Aortic smooth muscle cell (primary cell): ENCODE results near the gene TBX20.

GRCh38 chr7:32958670-32959140 is 1.5 kb downstream of the FKBP9 start:
- RRBS, result no CpG with 5 or more reads among the region's 14 CpGs

- RRBS, result no CpG with 5 or more reads among the region's 3 CpGs
Observed at GRCh38 chr7:33044283-33044754, 18.3 kb downstream of the NT5C3A start.

DNA sequence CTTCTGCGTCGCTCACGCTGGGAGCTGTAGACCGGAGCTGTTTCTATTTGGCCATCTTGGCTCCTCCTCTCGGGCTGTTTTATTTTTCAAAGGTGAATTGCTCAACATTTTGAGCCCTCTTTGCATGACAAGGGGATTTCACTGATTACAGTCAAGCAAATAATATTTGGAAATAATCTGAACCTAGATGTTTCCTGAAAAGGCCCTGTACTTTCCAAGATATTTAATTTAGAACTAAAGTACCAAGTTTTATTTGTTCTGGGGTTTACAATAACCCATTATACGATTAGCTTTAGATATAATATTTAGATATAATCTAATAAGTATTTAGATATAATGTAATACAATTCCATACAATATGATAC is 377.7 kb upstream of the BMPER start:
- RRBS, result no CpG with 5 or more reads among the region's 6 CpGs

DNA sequence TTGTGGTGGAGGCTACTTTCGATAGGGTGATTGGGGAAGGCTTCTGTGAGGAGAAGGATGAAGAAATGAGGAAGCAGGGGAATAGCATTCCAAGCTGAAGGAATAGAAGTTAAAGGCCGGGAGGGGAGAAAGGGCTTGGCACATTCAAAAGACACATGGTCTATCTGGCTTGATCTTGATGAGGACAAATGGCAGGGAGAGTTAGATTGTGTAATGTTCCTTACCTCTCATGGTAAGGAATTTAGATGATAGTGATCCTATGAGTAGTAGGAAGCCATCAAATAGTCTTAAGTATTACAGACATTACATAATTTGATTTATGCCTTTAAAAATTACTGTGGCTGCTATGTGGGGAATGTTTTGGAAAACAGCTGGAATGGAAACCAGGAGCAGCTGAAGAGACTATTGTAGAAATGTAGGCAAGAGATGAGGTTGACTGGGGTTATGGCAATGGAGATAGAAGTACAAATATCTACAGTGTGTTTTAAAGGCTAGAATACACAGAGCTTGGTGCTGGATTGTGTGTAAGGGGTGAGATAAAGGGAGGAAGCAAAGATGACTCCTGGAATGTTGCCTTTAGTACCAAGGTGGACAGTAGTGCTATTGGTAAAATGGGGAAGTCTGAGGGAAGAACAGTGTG is 351.3 kb upstream of the BMPER start:
- RRBS, result no CpG with 5 or more reads among the region's 2 CpGs

- RRBS, result no CpG with 5 or more reads among the region's 7 CpGs
Observed at GRCh38 chr7:33761339-33762004, 143.9 kb upstream of the BMPER start.

DNA sequence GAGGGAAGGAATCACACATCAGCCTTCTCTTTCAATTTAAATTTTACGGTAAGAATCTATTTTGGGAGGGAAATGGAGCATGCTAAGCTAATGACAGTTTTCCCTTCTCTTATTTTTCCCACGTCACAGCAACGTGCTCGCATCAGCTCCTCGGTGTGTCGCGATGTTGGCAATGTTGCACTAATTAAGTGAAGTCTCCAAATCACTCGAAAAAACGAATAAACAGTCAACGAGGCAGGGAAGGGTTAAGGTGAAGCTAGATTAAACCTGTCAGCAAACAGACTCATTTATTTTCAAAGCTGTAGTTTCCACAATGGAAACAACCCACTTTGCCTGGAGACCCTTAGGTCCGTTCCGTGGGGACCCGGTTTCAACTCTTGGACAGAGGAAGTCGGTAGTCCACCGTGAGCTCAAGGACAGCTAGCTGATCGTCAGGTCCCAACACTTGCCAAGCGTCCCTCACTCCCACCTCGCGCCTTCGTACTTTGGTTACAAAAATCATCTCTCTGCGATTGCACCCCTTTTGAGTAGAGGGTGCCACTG is 1.6 kb upstream of the BMPER start:
- RRBS, result no CpG with 5 or more reads among the region's 21 CpGs

- RRBS, result no CpG with 5 or more reads among the region's 1 CpG
Observed at GRCh38 chr7:34757917-34758640, 100.1 kb downstream of the NPSR1 start.

- RRBS, result 2% methylated on average over 41 of the region's 87 CpGs
Observed at GRCh38 chr7:35253483-35254408, at the start of gene TBX20. Gene TBX20, minus strand, starts transcription at chr7:35254100.

DNA sequence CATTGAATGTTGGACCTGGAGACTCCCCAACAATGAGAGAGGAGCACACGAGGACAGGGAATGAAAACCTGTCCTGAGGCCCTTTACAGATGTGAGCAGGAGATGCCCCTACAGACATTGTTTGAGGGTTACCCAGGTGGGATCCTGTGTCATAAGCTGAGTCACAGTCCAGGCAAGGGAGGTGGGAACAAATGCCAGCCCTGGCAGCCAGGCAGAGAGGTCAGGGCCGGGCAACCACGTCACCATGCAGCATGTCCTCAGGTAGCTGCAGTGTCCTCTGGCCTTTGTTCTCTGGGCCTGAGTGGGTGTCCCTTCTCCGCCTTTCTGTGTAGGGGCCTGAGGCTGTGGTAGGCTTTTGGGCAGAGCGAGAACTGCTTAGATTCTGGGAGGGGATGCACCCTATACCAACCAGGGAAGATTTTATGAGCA is 147.5 kb upstream of the TBX20 start:
- RRBS, result no CpG with 5 or more reads among the region's 5 CpGs

GRCh38 chr7:35536090-35536952 is 158.6 kb downstream of the HERPUD2 start:
- RRBS, result no CpG with 5 or more reads among the region's 13 CpGs

GRCh38 chr7:35624710-35625232 is 70.2 kb downstream of the HERPUD2 start:
- RRBS, result no CpG with 5 or more reads among the region's 5 CpGs

DNA sequence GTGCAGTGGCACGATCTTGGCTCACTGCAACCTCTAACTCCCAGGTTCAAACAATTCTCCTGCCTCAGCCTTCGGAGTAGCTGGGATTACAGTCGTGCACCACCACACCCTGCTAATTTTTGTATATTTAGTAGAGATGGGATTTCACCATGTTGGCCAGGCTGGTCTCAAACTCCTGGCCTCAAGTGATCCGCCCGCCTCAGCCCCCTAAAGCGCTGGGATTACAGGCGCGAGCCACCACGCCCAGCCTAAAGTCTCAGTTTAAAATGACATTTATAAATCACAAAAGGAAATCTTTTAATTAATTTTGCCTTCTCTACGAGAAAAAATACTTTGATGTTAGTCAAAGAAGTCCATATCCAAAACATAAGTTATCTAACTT is 16.6 kb downstream of the HERPUD2 start:
- RRBS, result no CpG with 5 or more reads among the region's 10 CpGs

- RRBS, result no CpG with 5 or more reads among the region's 42 CpGs
Observed at GRCh38 chr7:35799700-35800774, 820 bp upstream of the SEPTIN7 start.

DNA sequence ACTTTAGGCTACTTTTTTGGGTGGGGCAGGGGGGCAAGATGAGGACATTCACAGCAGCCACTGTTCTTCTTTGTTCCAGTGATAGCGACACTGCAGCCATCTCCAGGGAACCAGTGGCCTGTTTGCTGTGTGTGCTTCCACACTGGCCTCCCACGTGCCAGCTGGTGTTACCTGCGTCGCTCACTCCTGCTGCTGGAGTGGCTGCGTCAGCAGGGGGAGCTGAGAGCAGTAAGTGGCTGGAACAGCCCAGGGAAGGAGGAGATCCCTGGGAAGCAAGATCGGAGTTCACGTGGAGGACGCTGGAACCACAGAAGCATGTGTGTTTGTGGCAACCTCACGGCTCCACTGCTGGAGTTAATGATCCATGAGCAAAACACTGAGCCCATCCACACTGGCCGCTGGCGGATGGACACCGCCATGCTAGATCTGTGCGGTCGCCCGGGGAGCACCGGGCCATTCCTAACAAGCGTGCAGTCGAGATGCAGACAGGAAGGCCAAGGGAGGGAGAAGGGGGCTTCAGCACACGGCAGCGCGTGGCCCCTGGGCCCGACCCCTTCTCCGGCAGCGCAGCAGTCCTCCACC is 68.6 kb upstream of the EEPD1 start:
- RRBS, result 52% methylated on average over 7 of the region's 24 CpGs

DNA sequence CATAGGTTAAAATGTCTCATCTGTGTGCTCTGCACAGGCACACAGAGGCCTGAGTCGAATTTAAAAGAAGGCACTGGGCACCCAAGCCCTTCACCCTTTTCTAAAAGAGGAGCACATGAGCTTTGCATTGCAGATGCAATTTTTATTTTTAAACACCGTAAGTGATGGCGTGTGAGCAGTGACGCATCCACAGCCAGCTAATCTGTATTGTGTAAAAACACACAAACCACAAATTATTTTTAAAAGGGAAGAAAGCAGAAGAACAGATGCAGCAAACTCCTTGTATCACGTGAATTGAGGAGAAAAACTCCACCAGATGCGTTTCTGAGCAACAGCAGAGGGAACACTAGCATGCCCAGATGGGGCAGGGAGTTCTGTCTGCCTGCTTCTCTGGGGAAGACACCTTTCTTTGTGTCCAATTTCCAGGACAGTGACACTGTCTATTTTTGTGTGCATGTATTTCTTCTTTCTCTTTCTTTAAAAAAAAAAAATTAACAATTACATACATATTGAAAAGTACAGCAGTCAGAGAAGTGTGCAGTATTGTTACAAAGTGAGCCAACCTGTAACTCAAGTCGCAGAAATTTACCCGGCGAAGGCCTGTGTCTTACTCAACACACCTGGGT is 39.1 kb downstream of the EEPD1 start:
- RRBS, result no CpG with 5 or more reads among the region's 9 CpGs

DNA sequence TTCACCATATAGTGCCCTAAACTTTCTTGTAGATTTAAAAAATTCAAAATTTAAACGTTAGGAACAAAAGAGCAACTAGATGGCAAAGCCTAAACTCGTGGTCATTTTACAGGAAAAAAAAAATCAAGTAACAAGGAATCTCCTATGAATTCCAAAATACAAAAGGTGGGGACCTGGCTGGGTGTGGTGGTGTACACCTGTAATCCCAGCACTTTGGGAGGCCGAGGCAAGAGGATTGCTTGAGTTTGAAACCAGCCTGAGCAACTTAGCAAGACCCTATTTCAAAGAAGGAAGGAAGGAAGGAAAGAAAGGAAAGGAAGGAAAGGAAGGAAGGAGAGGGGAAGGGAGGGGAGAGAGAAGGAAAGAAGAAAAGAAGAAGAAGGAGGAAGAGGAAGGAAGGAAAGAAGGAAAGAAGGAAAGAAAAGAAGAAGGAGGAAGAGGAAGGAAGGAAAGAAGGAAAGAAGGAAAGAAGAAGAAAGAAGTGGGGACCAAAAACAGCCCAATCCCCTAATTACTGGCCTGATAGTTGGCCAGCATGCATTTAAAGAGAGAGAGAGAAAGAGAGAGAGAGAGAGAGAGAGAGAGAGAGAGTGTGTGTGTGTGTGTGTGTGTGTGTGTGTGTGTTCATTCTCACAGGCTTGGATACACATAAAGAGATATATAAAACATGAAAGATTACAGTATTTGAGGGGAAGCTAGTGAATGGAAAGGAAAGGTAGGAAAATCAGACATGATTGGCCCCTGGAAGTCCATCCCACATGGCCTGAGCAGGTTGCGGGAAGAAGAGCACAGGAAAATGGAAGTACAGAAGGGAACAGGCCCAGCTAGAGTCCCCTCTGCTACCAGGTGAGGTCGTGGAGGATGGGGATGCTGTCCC is 66.4 kb downstream of the EEPD1 start:
- RRBS, result no CpG with 5 or more reads among the region's 5 CpGs

DNA sequence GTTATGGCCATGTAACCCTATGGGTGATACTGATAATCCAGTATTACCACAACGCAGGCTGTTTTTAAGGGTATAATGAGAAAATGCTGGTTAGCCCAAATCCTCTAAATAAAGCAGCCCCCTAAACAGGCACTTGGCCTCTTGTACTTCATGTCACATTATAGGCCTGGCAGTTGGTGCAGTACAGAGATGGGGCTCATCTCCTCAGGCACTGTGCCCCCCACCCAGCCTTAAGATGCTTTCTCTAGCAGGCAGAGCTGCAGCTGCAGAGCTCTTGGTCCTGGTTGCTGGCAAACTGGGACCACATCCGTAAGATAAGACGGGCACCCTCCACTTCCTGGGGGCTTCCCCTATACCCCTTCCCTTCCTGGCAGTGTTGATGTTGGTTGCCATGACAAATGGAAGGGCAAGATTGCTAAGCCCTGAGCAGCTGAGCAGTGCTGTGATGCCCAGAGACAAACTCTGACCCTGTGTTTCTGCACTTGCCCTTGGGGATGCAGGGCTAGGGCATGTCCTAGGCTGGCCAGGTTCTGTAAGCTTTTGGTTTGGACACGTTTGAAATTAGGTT is 80.9 kb downstream of the MATCAP2 start:
- RRBS, result no CpG with 5 or more reads among the region's 4 CpGs

DNA sequence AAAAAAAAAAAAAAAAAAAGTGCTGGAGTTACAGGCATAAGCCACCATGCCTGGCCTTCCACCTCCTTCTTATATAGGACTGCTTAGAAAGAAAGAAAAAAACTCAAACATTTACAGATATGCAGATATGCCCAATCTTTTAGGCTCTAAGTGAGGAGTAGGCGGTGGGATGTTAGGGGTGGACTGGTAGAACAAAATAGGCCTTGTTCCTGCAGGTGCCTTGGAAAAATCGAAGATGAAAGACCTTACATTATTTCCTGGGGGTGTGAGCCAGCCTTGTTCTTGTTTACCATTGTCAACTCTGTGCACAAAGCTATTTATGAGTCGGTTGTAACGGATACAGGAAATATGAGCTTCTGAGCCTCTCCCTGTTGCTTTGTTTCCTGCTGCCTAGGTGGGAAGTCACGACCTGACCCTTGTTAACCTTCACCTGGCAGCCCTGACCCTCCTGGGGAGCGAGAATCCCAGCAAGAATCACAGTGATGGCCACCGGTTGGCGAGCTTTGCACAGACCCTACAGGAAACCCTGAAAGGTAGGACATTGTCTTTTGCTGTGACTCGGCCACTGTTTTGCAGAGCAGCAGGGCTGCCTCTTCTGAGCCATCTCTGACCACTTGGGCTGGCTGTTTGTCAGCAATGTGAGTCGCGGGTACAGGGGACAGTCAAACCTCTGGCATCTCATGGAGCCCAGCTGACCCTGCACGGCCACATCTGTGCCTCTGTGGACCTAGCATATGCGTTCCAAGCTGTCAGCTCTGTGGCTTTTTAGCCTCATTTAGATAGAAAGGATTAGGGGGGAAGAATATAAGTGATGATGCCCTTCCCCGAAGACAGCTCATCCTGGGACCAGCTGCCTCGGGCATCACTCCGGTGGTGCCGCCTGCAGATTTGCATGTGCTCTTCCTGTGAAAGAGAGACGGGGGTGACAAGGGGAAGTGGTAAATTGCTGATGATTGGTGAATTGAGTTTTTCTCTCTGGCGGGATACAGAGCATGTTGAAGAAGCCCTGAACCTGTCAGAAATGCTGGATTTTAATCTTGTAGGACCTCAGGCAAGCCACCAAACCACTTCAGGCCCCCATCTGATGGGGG is 79.5 kb downstream of the MATCAP2 start:
- RRBS, result no CpG with 5 or more reads among the region's 19 CpGs

DNA sequence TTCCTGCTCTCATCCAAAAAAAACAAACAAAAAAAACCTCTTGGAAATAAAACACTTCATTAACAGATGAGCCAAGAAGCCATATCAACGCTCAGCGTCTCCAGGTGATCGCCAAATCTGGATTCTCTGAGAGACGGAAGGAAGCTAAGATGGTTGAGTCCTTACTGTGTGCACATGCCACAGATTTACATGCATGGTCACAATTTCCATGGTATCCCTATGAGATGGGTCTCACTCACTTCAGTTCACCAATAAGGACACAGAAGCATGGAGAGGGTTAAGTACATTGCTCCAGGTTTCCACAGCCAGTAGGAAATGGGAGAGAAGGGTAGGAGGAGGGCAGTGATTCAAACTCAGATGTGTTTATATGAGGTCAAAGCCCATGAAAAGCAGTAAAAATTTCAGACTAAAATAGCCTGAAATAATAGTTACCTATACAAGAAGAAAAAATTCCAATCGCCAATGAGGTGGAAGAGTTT is 934 bp downstream of the AOAH start:
- RRBS, result no CpG with 5 or more reads among the region's 5 CpGs

- RRBS, result no CpG with 5 or more reads among the region's 2 CpGs
Observed at GRCh38 chr7:36906947-36907469, 182.7 kb upstream of the AOAH start.